ENCODE results near the gene BBIP1.

- RRBS = no CpG with 5 or more reads among the region's 2 CpGs
Observed at GRCh38 chr10:105837969-105838391, 1196.9 kb downstream of the SORCS3 start.

- RRBS = no CpG with 5 or more reads among the region's 5 CpGs
Observed at GRCh38 chr10:107162922-107163515, 1.5 kb downstream of the SORCS1 start.

- RRBS = no CpG with 5 or more reads among the region's 4 CpGs
Observed at GRCh38 chr10:107545052-107545371, 380.5 kb upstream of the SORCS1 start.

DNA sequence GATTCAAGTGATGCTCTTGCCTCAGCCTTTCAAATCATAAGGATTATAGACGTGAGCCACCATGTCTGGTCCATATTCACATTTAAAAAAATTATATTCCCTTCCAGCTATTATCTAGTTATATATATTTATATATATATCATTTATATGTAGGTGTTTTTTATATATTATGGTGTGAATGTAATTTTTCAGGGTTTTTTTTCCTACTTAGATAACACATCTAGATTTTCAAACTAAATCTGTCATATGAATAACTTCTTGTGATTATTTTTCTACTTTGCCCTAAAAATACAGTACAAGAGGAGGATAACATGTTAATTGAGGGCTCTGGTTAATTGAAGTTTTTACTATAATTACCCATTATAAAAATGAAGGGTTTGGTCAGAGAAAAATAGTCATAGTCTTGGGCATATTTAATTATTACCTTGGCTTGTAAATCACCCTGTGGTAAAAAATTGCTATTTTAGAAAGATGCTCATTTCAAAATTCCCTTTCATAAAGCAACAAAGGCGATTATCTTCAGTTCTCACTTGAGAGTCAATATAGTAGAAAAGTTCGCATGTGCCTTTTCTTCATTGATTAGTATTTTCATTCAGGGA, 70.9 kb upstream of the MXI1 start:
- RRBS = no CpG with 5 or more reads among the region's 3 CpGs

GRCh38 chr10:110226556-110226784, 19.1 kb downstream of the MXI1 start:
- RRBS = no CpG with 5 or more reads among the region's 24 CpGs

GRCh38 chr10:110226920-110227931, 19.8 kb downstream of the MXI1 start:
- RRBS = 3% methylated on average over 4 of the region's 78 CpGs

DNA sequence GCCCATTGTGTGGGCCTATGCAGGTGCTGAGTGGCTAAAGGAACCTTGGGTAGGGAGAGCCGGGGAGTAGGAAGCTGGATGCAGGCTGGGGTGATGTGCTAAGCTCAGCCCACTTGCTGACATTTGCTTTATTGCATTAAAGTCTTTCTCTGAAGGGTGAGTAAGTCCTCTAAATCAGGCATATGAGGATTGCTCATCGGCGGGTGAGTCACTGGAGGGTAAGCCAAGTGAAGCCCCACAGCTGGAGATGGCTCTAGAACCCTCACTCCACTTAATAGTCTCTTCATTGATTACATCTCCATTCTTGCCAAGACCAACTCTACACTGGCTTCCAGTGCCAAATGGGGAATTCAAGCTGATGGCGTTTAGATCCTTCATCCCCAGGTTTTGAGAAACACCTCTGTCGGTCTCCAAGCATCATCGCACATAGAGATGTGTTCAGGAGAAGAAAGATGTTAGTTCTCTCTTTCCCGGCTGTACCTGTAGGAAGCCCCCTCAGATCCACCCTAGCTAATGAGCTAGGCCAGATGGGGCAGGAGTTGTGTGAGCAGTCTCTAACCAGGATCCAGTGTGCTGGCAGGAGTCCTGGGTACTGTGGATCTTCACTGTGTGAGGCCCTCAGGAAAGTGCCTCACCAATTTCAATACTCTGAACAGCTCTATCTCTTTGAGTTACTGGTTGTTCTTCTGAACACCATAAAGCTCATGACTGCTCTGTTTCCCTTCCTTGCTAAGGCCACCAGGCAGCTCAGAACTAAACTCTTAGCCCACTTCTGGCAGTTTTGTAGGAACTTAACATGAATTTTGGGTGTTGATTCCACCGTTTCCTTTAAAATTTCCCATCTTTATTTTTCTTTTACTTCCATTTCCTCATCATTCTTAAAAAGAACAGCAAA, 15.3 kb downstream of the DUSP5 start:
- RRBS = no CpG with 5 or more reads among the region's 8 CpGs

GRCh38 chr10:110667300-110668276, 23.5 kb downstream of the RBM20 start:
- RRBS = no CpG with 5 or more reads among the region's 9 CpGs

- RRBS = no CpG with 5 or more reads among the region's 11 CpGs
Observed at GRCh38 chr10:110679629-110680212, 35.6 kb downstream of the RBM20 start.

DNA sequence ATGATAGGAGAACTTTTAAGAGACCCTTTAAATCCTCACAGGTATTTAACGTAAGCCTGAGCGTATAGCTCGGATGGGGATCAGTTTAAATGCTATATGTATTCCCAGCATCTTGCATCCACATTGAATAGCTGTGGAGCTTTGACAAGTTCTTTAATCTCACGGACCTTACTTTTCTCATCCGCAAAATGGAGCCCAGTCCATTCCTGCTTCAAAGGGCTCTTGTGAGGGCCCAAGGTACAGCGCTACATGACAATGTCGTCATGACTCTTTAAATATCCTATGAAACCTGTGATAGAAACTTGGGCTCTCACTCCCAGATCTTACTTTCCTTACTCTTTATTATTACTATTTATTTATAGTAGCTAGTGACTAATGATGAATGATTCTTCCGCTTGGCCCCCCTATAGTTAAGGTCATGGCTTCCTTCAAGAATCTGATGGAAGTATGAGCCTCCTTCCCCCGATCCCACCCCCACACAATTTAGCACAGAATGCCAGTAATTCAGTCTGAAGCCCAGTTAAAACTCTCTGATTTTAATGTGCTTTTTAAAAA, 41.9 kb downstream of the RBM20 start:
- RRBS = no CpG with 5 or more reads among the region's 9 CpGs

DNA sequence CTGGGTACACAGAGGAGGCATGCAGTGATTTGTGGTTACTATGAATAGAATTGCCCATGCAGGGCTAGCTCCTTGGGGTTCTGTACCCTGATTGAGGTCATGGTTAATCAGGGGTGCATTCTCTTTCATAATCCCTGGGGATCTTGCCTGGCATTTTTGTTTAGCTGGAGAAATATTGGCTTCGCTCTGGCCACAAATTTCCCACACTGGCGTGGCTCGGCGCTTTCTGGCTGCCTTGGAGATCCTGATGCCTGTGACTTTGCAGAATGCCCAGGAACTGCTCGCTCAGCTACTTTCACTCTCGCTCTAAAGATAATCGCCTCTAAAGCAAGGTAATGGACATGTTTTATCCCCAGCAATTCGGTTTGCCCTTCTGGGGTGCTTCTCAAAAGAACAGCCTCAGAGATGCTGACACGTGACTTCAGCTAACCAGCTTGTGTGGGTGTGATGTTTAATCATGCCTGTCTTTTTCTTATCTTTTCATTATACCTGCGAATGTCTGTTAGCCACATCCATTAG, 89.4 kb downstream of the RBM20 start:
- RRBS = no CpG with 5 or more reads among the region's 10 CpGs

DNA sequence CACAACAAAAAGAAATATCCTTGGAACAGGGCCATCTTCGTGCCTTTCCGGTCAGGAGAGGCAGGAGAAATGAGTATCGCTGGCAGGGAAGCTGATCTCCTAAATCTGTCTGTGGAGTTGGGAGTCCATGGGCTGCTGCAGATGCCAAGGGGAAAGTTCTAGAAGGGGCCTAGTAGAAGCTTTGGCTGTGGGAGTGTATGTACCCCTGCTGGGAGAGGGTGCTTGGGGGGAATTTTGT, 51.1 kb upstream of the PDCD4 start:
- RRBS = no CpG with 5 or more reads among the region's 3 CpGs

DNA sequence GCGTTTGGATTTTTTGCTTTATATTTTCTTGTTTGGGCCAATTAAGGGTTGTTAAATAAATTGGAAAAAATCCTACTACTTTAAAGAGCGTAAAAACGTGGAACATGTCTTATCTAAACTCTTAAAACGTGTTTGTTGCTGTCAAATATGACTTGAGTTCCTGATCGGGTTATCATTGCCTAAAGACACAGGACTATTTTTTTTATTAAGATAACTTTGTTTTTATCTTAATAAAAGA, 1.8 kb downstream of the PDCD4 start:
- RRBS = no CpG with 5 or more reads among the region's 5 CpGs

- RRBS = 95% methylated on average over 3 of the region's 10 CpGs
Observed at GRCh38 chr10:110880869-110881621, 9.3 kb downstream of the PDCD4 start.

- RRBS = no CpG with 5 or more reads among the region's 5 CpGs
Observed at GRCh38 chr10:110882583-110883513, 11.1 kb downstream of the PDCD4 start.

GRCh38 chr10:110908077-110908759, 10.8 kb downstream of the BBIP1 start:
- RRBS = no CpG with 5 or more reads among the region's 2 CpGs

DNA sequence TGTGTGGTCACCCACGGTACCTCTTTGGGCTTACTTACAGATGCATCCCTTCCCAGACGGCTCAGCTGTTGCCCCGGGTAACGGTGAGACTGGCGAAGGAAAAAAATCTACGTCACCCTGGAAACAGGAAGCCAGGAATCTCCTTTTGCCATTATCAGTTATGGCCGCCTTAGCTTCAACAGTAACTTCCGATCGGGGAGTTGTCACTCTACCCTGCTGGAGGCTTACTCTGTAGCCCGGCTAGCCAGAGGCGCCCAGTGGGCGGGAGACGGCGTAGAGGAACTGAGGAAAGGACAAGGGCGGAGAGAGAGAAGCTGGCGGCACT, at the start of gene BBIP1:
Gene BBIP1, minus strand, starts transcription at position 98 of the 325 bp plus-strand sequence.
- RRBS = 2% methylated on average over 6 of the region's 16 CpGs

- RRBS = no CpG with 5 or more reads among the region's 10 CpGs
Observed at GRCh38 chr10:112183229-112183450, 425 bp downstream of the GPAM start.

DNA sequence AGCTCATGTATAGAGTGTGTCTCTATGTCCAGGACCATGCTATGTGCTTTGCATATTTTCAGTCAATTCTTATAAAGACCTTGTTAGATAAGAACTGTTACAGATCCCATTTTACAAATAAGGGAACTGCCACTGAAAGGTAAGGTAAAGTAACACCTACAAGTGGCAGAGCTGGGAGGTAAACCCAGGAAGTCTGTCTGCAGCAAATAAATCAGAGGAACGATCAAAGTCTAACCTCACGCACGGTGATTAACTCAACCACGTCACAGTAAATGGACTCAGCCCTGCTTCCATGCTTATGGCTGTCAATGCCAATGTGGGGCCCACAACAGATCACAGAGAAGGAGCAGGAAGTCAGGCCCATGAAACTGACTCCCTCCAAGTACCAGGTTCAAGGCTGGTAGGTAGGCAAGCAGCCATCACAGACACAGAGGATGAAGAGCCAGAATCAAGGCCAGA, 38.1 kb upstream of the ACSL5 start:
- RRBS = no CpG with 5 or more reads among the region's 4 CpGs